Ovary (tissue), 7 donors: ENCODE measurements around the genes BVES and ATG5.

- PRO-cap, 7 experiments: no peak in any of the 7 experiments
- RAMPAGE, long total RNA, 2 experiments: no peak in any of the 2 experiments
Observed at GRCh38 chr6:101402512-101403308, 9.2 kb downstream of the GRIK2 start.

GRCh38 chr6:103454704-103454966 is 1405.1 kb downstream of the HACE1 start:
- PRO-cap, 7 experiments: no peak in any of the 7 experiments
- RAMPAGE, long total RNA, 2 experiments: no peak in any of the 2 experiments

- PRO-cap, 7 experiments: no peak in any of the 7 experiments
- RAMPAGE, long total RNA, 2 experiments: no peak in any of the 2 experiments
Observed at GRCh38 chr6:104450414-104450708, 409.4 kb downstream of the HACE1 start.

DNA sequence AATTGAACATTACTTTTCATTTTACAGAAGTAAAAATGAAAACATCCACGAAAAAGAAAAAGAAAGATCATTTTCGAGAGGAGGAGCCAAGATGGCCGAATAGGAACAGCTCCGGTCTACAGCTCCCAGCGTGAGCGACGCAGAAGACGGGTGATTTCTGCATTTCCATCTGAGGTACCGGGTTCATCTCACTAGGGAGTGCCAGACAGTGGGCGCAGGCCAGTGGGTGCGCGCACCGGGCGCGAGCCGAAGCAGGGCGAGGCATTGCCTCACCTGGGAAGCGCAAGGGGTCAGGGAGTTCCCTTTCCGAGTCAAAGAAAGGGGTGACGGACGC is 370.4 kb downstream of the HACE1 start:
- PRO-cap, 7 experiments: no peak in any of the 7 experiments
- RAMPAGE, long total RNA, 2 experiments: no peak in any of the 2 experiments

DNA sequence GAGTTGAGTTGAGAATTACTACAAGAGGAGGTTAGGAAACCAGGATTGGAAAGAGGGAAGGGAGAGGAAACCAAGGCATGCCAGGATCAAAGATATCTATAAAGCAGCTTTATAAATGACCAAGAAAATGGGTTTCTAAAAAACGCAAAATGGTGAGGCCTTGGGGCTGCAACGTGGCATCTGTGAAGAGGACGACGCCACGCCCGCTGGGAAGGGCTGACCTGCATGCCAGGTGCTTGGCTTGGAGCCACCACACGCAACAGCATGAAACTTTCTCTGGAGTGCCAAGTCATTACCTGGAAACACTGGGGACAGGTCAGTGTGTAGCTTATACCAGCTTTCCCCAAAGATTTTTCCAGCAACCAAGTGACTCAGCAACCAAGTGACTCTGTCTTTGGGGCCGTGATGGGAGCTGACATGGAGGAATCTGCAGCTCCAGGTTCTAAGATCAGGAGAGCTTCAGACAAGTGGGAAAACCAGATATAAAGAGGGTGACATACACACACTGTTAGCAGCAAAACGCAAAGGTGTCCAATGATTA is 39.6 kb downstream of the BVES start:
- PRO-cap, 7 experiments: no peak in any of the 7 experiments
- RAMPAGE, long total RNA, 2 experiments: no peak in any of the 2 experiments

GRCh38 chr6:105136386-105137422 is at the start of gene BVES:
Gene BVES, minus strand, starts transcription at chr6:105137157.
- PRO-cap, 7 experiments: peak in 3 of 7 experiments; most common plus-strand start chr6:105136628 (in 1); most common minus-strand start chr6:105137107 (in 1)
- RAMPAGE, long total RNA, 2 experiments: no peak in any of the 2 experiments

DNA sequence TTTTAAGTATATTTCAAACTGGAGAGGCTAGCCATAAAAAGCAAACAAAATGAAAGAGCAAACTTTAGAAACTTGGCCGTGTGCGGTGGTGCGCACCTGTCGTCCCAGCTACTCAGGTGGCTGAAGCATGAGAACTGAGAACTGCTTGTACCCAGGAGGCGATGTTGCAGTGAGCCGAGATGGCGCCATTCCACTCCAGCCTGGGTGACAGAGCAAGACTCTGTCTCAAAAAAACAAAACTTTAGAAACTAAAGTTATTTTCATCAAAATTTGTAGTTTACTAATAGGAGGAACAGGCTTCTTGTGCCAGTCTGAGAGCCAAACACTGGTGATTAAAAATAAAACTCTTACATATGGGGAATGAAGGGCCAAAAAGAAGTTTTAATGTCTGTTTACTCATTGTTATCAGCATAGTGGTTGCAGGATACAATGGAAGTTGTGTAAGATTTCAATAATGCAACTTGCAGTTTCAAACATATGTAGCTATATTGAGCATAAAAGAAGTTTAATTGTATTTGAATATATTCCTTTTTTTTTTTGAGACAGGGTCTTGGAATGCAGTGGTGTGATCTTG is 100.3 kb upstream of the POPDC3 start:
- PRO-cap, 7 experiments: no peak in any of the 7 experiments
- RAMPAGE, long total RNA, 2 experiments: no peak in any of the 2 experiments

- PRO-cap, 7 experiments: no peak in any of the 7 experiments
- RAMPAGE, long total RNA, 2 experiments: no peak in any of the 2 experiments
Observed at GRCh38 chr6:105302077-105303342, 100.4 kb downstream of the PREP start.

DNA sequence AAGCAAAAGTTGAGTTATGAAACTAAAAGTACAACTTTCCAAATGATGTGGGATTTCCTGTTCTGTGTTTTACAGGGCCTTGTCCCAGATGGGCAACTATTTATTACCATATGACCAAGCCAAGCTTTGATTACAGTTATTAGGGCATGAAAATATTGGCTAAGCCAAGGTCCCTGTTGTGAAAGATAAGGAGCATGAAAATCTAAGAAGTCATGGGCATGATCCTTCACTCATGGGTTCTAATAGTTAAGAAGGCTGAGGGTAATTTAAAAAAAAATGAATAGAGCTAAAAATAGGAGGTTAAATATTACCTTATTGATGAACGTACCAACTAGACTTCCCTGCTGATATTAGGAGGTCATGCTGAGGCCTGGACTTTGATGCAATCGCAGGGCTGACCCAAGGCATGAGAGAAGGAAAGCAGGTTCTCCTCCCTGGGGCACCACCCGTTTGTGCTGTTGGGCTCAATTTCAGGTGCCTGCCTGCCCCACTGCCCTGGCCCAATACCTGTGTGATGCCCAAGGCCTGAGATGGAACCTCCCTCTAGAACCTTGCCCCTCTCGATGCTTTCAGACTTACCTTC is 294.3 kb upstream of the PRDM1 start:
- PRO-cap, 7 experiments: no peak in any of the 7 experiments
- RAMPAGE, long total RNA, 2 experiments: no peak in any of the 2 experiments

DNA sequence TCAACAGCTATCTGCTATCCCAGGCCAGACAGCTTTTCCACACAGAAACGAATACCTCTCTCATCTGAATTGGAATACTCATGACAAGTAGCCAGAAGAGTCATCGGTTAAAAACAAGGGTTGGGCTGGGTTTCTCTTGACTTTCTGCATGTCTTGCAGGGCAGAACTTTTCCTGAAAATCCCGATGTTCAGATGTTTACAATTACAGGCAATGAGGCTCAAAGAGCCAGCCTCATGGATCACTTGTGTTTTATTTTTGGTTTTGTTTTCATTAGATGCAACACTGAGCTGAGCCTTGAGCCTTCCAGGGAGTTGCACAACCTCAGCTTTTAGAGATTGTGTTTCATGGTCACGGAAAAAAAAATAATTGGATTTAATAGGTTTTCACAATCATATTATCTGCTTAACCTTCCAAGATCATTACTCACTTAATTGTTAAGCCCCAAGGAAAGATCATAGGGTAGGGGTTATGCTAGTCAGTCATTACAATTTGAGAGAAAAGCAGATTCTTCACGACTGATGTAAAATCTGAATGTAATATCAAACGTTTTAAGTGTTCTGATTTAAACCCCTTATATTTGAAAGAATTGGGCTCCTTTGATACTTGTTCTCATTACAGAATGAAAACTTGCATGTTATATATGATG is 288.1 kb upstream of the PRDM1 start:
- PRO-cap, 7 experiments: no peak in any of the 7 experiments
- RAMPAGE, long total RNA, 2 experiments: no peak in any of the 2 experiments

- PRO-cap, 7 experiments: no peak in any of the 7 experiments
- RAMPAGE, long total RNA, 2 experiments: no peak in any of the 2 experiments
Observed at GRCh38 chr6:105872199-105872785, 213.8 kb upstream of the PRDM1 start.

DNA sequence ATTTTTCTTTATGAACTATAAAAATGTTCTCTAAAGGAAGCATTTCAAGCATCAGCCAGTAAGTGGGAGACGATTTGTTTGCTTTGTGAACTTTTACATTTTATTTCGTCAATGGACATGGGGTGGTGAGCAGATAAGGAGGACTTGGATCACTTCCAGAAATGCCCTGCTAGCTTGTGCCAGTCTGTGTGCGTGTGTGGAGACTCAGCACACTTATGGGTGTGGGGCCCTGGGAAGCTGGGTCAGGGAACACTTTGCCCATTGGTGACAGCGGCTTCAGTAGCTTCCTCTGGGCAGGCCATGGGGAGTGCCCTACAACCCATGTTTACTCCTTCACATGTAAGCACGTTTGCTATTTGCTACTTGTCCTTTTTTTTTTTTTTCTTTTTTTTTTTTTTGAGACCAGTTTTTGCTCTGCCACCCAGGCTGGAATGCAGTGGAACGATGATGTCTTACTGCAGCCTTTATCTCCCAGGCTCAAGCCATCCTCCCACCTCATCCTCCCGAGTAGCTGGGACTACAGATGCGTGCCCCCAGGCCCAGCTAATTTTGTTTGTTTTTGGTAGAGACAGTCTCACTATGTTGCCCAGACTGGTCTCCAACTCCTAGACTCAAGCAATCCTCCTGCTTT is 24.1 kb downstream of the PRDM1 start:
- PRO-cap, 7 experiments: no peak in any of the 7 experiments
- RAMPAGE, long total RNA, 2 experiments: no peak in any of the 2 experiments

GRCh38 chr6:106195609-106196120 is 109.5 kb downstream of the PRDM1 start:
- PRO-cap, 7 experiments: no peak in any of the 7 experiments
- RAMPAGE, long total RNA, 2 experiments: no peak in any of the 2 experiments

DNA sequence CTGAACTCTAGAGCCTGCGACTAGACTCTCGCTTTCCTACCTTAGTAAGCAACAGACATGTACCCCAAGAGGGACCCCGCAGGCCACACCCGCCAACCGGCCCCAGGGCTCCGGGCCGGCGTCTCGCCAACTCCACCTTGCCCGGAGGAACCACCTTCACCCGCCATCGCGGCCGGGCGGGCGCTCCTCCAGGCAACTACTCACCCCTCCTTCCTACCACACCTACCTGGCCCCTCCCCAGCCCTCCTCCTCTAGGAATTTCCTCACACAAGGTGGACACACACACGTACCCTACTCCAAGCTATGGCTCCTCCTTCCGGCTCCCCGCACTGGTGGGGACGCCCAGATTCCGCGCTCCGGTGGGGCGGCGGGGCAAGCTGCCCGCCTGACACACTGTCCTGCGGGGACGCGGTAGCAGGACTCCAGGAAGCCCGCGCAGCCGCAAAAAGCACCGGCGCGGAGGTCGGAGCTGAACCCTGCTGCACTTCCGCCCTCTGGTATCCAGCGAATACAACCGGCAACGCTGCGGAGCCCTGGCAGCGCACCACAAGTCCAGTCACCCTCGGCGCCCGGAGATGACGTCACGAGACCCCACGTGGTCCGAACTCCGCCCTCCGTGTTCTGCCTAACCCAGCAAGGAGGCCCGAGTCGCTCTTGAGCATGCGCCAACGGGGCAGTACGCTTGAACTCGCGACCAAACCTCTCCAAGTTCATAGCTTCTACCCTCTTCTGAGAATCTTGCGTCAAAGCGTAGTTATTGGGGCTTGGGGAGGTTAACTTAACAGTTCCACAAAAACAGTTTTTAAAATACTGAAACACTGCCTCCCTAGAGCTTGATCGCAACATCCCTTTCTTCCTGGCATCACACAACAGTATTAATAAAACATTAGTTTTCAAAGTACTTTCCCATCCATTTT is at the start of gene ATG5:
Gene ATG5, minus strand, starts transcription at position 525 of the 917 bp plus-strand sequence.
- PRO-cap, 7 experiments: peak in 7 of 7 experiments; most common plus-strand start position 657 of the sequence (in 7); most common minus-strand start position 512 of the sequence (in 6)
- RAMPAGE, long total RNA, 2 experiments: start-site peak on the minus strand in 2 of 2 experiments, centred at positions 437 to 470 of the sequence, 685 to 782 reads per replicate

DNA sequence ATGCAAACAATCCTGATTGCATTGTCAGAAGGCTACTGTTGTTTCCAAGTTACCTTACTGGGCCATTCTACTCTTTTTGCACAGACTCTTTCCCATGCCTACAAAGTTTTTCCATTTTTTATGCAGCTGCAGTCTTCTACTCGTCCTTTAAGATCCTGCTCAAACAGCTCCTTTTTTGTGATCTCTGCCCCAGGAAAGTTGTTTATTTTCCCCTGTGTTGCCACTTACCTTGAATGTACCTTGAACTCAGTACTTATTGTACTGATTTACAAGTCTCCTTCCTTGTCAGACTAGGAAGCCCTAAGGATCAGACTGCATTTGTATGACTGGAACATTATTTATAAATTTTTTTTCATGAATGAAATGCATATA is 97.7 kb downstream of the CRYBG1 start:
- PRO-cap, 7 experiments: no peak in any of the 7 experiments
- RAMPAGE, long total RNA, 2 experiments: no peak in any of the 2 experiments

DNA sequence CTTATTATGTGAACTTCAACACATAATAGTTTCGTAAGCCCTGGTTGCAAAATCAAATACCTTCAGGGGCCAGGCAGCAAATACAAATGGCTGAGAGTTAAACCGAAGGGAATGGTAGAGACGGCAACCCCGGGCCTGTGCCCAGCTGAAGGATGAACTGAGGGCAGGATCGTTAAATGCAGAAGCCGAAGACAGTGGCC is 88.4 kb downstream of the RTN4IP1 start:
- PRO-cap, 7 experiments: no peak in any of the 7 experiments
- RAMPAGE, long total RNA, 2 experiments: no peak in any of the 2 experiments

GRCh38 chr6:106782569-106783221 is 153.3 kb downstream of the QRSL1 start:
- PRO-cap, 7 experiments: no peak in any of the 7 experiments
- RAMPAGE, long total RNA, 2 experiments: no peak in any of the 2 experiments

- PRO-cap, 7 experiments: no peak in any of the 7 experiments
- RAMPAGE, long total RNA, 2 experiments: no peak in any of the 2 experiments
Observed at GRCh38 chr6:106785127-106785668, 155.8 kb downstream of the QRSL1 start.

- PRO-cap, 7 experiments: no peak in any of the 7 experiments
- RAMPAGE, long total RNA, 2 experiments: no peak in any of the 2 experiments
Observed at GRCh38 chr6:106785669-106786054, 156.3 kb downstream of the QRSL1 start.

DNA sequence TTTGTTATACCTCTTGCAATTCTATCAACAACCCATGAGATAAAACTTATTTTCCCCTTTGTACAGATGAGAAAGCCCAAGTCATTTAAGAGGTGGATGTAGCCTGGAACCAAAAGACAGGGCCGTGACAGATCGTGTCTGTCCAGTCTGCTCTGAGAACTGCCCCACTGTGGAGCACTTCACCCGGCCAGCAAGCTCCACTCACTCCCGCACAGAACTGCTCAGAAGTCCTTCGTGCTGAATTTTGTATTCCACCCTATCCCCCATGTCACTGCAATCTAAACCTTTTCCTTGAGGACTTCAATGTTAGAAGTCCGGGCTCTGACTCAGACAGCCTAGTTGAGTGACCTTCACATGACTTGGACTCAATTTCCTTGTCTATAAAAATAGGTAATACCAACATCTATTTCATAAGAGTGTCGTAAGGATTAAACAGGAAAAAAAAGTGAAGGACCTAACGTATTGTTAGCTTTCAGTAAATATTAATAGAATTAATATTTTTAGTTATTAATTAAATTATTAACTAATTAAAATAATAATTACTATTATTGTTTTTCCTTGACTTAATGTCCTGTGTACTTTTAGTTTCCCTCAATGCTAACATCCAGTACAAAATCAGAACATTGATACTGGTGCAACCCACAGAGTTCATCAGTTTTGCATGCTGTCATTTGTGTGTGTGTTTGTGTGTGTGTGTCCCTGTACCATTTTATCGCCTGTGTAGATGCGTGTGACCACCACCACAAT is 161.6 kb downstream of the QRSL1 start:
- PRO-cap, 7 experiments: no peak in any of the 7 experiments
- RAMPAGE, long total RNA, 2 experiments: no peak in any of the 2 experiments